Endothelial cell (in vitro differentiated cells): ENCODE measurements around a stretch of chr14.

- PRO-cap, result no peak
Measured at GRCh38 chr14:50667608-50667803, 600 bp downstream of the SAV1 start.

GRCh38 chr14:50737150-50737604, 69.1 kb upstream of the SAV1 start:
- PRO-cap, result no peak

DNA sequence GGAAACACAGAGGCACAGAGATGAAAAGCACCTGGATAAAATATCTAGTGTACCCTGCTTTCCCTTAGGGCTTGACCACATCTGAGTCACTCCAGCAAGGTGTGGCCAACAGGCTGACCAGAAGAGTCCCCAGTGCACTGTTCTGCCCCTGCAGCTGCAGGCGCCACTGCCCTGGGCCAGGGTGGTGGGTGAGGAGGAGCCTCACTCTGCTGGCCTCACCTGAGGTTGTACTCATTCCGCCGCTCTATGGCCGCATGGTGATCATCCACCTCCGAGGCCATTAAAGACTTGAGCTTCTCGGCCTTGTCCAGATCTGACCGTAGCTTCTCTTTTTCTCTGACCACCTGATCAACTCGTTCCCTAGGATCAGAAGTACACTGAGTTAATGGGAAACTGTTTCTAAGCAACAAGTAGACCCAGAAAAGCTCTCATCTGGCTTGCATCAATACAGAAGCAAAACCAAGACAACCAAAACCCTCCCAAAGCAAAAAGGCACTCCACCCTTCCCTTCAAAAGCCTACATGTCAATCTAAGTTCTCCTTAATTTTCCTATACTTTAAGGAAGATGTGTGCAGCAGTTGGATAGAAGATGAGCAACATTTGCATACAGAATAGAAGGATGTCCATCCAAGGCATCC, 60.2 kb downstream of the NIN start:
- PRO-cap, result no peak

- PRO-cap, result no peak
Measured at GRCh38 chr14:50822759-50823055, 8.3 kb downstream of the NIN start.

GRCh38 chr14:50961584-50962214, 17.4 kb upstream of the PYGL start:
- PRO-cap, result no peak

DNA sequence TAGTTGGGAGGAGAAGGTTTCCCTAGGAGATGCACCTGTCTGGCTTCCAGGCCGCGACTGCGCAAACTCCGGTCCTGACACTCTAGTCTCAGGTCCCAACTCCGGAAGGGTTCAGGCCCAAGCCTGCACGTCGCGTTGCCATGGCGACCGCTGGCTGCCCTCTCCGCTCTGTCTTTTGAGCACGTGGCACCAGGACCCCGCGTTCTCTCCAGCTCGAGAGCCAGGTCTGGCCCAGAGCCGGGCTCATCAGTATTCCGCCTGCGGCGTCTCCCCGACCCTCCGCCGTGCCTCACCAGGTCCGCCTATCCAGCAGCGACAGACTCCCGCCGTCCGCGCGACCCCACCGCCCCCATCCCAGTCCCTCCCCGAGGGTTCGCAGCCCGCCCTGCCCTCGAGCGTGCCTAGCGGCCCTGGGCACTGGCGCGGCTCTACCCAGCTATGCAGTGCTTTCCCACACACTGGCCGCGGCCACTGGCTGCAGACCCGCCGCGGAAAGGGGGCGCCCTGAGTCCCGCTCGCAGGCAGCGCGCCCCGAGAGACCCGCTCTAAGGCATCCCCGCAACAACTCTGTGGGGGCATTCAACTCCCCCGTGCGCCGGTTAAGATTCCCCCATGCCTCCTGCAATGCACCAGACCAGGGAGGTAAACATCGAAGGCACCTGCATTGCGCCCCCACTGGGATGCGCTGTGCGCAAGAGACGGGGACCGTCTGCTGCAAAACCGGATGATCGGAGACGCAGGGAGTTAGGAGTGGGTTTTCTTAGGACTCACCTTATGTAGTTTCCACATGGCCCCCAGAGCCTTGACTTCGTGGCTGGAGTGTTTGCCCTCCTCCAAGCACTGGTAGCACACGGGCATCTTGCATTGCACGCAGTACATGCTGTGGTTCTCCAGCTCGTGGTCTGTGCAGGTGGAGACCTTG, 1.3 kb downstream of the TRIM9 start:
- PRO-cap, result no peak

- PRO-cap, result no peak
Measured at GRCh38 chr14:51095849-51096519, 1.1 kb upstream of the TRIM9 start.

DNA sequence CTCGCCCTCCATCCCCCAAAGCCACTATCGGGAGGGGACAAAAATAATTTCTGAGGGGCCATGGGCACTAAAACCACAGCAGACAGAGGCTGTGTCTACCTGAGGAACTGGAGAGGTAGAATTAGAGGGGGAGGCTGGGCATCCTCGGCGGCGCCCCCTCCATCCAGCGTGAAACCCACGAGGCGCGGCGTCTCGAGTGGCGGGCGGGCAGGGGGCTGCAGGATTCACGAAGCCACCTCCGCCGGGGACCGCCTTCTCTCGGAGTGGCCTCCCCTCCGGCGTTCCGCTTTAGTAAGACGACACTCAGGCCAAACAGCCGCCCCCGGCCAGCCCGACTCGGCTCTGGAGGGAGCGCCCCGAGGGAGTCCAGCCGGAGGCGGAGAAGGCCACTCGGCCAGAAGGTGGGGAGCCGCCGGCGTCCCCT, 585 bp upstream of the FRMD6 start:
- PRO-cap, result bidirectional peak, plus-strand start at position 334 of the sequence, minus-strand start at position 344 of the sequence

GRCh38 chr14:51846565-51847111, 13.8 kb upstream of the GNG2 start:
- PRO-cap, result bidirectional peak, plus-strand start at chr14:51846746, minus-strand start at chr14:51846660; bidirectional peak, plus-strand start at chr14:51846923, minus-strand start at chr14:51846980

GRCh38 chr14:51866122-51866703, 5.8 kb downstream of the GNG2 start:
- PRO-cap, result no peak

- PRO-cap, result no peak
Measured at GRCh38 chr14:51910061-51910540, 49.7 kb downstream of the GNG2 start.

DNA sequence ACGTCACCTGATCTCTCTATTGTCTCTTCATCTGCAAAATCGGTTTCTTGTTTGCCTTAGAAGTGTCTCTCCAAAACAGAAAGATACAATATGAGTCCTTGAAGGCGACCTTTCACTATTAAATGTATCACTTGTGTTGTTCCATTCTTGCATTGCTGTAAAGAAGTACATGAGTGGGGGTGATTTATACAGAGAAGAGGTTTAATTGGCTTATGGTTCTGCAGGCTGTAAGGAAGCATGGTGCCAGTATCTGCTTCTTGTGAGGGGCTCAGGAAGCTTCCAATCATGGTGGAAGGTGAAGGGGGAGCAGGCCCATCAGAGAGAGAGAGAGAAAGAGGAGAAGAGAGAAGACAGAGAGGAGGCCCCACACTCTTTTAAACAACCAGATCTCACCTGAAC, 58.8 kb upstream of the RTRAF start:
- PRO-cap, result no peak

GRCh38 chr14:51963214-51963789, 26.0 kb upstream of the RTRAF start:
- PRO-cap, result no peak

DNA sequence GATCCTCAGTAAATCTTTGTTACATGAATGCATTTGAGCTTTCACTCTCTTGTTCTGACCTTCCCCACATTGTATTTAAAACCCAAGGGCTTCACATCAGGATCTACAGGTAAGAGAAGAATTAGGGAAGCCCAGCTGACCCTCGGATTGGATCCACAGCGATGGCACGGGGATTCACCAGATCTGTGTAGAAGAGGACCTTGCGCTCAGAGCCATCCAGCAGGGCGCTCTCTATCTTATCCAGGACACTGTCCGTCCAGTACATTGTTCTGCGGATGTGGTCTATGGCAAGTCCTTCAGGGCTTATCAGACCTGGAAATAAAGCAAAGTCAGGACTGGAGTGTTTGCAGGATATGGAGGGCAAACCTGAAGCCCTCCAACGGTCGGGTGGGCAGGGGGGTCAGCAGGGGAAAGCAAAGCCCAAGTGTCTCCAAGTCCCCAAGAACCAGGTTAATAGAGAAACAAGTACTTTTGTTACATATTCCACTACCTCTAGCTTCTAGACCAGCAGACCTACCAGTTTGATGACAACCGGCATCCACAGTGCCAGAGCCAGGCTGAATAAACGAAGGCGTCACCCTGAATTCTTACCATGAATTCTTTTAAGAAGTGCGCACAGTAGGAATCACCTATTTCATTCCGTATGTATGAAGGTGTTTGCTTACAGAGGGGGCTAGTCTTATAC, 21.5 kb downstream of the RTRAF start:
- PRO-cap, result no peak

GRCh38 chr14:52069139-52069300, 161 bp upstream of the NID2 start:
- PRO-cap, result bidirectional peak, plus-strand start at chr14:52069224, minus-strand start at chr14:52069058

DNA sequence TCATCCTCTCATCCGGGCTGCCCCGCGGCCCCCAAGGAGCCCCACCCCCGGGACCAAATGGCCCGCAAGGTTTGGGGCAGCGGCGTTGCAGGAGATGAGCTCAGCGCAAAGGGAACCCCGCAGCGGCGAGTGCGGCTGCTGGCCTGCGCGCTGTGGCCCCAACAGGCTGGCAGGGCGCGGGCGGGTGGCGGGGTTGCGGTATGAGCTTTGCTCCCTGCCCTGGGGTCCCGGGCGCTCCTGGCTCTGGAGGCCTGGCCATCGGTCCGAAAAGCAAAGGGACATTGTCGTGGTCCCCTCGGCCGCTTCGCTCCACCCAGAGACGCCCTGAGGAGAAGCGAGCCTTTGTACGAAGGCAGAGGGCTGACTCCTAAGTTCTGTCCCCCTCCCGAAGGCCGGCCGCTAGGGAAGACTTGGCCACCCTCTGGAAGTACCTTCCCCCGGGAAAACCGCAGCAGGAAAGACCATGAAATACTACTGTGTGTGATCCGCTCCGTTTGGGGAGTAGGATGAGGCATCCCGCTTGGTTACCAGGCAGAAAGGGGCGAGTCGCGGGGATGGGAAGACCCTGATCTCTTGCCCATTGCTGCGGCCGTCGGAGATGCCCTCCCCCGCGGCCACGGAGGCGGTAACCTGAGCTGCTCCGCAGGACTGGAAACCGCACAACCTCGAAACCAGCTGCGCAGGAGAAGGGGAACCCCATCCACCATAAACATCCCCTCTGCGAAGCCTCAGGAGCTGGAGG, 637 bp upstream of the NID2 start:
- PRO-cap, result unidirectional peak, plus-strand start at position 118 of the sequence; bidirectional peak, plus-strand start at position 172 of the sequence, minus-strand start at position 133 of the sequence

DNA sequence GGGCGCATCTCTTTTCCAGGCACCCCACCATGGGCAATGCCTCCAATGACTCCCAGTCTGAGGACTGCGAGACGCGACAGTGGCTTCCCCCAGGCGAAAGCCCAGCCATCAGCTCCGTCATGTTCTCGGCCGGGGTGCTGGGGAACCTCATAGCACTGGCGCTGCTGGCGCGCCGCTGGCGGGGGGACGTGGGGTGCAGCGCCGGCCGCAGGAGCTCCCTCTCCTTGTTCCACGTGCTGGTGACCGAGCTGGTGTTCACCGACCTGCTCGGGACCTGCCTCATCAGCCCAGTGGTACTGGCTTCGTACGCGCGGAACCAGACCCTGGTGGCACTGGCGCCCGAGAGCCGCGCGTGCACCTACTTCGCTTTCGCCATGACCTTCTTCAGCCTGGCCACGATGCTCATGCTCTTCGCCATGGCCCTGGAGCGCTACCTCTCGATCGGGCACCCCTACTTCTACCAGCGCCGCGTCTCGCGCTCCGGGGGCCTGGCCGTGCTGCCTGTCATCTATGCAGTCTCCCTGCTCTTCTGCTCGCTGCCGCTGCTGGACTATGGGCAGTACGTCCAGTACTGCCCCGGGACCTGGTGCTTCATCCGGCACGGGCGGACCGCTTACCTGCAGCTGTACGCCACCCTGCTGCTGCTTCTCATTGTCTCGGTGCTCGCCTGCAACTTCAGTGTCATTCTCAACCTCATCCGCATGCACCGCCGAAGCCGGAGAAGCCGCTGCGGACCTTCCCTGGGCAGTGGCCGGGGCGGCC, 589 bp downstream of the PTGER2 start:
- PRO-cap, result no peak

DNA sequence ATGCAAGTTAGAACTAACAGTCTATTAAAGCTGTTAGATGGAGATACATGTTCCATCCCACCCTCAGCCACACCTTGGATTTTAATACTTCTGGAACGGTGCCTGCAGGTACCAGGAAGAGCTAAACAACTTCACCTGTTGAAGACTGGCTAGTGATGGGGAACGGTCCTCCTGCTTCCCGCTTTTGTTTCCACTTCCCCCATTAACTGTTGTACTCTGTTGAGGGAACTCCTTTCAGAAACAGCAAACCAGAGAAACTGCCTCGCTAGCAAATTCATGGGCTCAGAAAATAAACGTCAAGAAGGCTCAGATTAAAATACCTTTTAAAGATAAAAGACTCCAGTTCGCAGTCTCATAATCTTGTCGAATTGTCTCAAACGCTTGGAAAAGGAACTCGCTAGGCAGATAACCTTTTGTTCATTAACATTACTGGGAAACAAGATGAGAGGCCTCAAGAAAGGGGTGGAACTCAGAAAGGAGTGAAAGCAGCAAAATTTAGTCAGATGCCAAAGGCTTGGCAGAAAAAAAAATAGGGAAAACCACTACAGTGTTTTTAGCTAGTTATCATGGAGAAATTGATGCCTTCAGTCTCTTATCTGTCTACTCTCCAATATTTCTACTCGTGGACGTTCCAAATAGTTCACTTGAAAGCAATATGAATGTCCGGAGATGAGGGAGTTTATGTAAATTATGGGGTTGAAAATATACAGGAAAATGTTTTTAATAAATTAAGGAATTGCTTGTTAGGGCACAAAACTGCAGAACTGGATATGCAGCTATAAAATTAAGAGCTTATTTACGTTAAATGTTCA, 1.4 kb upstream of the FERMT2 start:
- PRO-cap, result no peak

GRCh38 chr14:53151522-53152277, 1.4 kb downstream of the DDHD1 start:
- PRO-cap, result no peak

DNA sequence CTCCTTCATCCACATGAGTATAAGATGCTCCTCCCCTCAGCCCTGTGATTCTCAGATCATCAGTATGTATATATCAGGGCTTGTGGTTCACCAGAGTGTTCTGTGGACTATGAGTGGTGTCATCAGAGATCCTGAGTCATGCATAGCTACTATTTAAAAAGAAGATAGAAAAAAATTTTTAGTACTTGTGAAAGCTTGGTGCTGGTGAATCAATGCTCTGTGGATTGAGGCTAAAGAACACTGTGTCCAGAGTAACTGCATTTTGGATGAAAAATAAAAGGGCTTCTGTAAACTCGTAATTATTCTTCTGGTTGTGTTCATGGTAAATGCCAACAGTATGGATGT, 285.8 kb downstream of the BMP4 start:
- PRO-cap, result no peak